ENCODE results near the gene INAVA.

DNA sequence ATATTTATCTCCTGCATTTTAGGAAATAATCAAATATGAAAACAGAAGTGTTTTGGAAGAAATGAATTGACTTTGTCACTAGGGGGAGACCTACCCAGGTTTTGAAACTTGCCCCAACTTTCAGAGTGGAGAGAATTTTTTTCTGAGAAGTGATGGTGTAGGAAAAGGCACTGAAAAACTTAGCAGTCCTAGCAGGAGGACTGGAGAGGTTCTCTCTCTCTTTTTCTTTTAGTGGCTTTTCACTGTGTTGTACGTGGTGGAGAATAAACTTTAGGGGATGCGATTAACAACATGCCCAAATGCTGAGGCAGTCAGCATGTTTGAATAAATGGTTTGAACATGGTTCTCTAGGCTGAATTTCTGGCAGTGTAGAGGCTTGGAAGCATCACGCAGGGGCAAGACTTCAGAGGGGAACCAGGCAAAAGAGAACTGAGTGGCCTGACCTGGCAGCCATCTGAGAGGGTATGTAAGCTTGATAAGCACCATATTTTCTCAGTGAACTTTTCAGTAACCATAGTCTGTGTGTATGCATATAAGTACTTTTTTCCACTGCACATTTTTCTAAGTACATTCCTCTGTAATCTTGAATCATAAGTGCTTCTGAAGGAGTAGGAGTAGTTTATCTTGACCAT lies 68.2 kb upstream of the NEK7 start:
- PRO-cap, 2 experiments = no peak in any of the 2 experiments

- PRO-cap, 2 experiments = peak in 1 of 2 experiments; most common plus-strand start chr1:198156362 (in 1)
These were observed 806 bp upstream of the NEK7 start for GRCh38 chr1:198155945-198156438.

- PRO-cap, 2 experiments = no peak in any of the 2 experiments
These were observed 5.0 kb downstream of the NEK7 start for GRCh38 chr1:198161529-198162431.

DNA sequence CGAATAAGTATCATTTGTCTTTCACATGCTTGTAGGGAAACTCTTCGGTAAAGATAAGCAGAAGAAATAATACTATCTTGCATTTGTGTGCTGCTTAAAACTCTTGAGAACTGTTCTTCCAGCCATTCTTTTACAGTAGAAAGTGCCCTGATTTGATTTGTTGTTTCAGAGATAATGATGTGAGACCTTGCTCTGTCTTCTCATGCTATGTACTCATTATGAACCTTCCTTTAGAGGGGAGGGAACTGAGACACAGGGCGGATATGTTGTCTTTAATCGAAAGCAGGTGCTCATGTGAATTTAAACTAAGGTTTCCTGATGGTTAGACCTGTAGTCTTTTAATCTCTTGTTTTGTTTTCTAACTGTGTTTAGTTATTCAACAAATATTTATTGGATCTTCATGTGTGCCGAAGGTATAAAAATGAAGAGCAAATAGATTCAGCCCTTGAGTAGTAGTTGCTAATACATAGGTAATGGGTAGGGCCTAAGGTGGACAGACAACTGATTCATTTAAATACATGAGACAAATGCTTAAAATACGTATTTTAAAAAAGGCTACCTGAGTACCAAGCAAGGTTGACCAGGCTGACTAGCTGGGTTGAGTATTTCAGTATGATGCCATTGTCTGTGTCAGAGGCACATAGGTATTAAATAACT lies 19.1 kb downstream of the NEK7 start:
- PRO-cap, 2 experiments = no peak in any of the 2 experiments

DNA sequence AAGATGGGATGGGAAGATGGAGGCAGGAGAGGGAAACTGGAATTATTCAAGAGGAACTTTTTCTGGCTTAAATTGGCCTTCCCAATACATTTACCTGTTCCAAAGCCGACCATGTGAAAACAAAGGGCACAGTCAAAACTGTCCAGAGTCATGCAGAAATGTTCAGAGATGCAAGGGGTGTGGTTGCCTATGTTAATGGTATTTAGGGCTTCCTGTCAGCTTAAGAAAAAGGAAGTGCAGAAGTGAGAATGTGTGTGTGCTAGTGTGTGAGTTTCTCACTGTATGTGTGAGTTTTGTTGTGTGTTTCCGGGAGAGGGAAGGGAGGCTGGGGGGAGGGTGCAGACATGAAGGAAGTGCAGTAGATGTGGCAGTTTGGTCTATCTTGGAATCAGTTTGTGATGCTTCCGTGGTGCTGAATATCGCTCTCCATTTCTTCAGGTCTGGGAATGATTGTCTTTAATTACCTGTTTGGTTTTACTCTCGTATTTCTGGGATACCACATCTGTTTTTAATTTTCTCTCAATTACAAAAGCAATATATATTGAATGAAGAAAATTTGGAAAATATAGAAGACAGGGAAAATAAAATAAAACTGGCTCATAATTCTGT lies 16.5 kb upstream of the ATP6V1G3 start:
- PRO-cap, 2 experiments = peak in 1 of 2 experiments; most common plus-strand start position 391 of the sequence (in 1)

GRCh38 chr1:198633435-198633951 lies 5.3 kb upstream of the PTPRC start:
- PRO-cap, 2 experiments = no peak in any of the 2 experiments

GRCh38 chr1:198648219-198648482 lies 9.3 kb downstream of the PTPRC start:
- PRO-cap, 2 experiments = no peak in any of the 2 experiments

DNA sequence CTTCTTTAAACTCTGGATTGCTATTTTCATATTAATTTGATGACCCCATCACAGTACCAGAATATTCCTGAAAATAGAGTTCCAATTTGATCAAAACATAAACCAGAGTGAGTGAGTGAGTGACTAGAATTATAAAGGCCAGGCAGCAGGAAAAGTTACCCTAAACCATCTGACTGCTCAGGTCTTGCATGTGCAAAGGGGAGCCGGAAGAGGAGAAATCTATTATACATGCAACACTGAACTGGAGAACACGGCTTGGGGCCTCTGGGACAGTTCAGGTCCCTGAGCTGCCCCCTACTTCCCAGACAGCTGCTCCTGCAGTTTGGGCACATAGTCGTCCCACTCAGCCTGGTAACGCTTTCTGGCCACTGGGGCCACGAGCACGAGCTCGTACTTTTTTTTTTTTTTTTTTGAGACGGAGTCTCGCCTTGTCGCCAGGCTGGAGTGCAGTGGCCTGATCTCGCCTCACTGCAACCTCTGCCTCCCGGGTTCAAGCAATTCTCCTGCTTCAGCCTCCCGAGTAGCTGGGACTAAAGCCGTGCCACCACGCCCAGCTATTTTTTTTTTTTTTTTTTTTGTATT lies 40.1 kb downstream of the PTPRC start:
- PRO-cap, 2 experiments = no peak in any of the 2 experiments

DNA sequence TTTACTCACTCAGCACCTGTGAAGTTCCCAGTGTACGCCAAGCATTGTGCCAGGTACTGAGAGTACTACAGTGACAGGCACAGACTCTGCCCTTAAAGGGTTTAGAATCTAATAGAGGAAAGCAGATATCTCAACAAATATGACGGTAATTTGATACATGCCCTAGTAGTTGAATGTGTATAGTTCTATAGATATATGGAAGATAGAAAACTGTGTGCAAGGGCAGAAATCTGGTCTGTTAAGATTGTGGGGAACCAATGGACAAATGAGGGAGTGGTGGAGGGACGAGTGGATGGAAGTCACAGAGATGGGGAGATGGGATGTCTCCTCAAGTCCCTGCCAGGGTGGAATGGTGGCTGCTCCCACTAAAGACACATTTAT lies 90.8 kb downstream of the PTPRC start:
- PRO-cap, 2 experiments = no peak in any of the 2 experiments

- PRO-cap, 2 experiments = no peak in any of the 2 experiments
These were observed 7.3 kb downstream of the NR5A2 start for GRCh38 chr1:200034793-200035208.

- PRO-cap, 2 experiments = peak in 2 of 2 experiments; most common plus-strand start chr1:200040761 (in 2); most common minus-strand start chr1:200040233 (in 1)
These were observed 12.8 kb downstream of the NR5A2 start for GRCh38 chr1:200040007-200040960.

DNA sequence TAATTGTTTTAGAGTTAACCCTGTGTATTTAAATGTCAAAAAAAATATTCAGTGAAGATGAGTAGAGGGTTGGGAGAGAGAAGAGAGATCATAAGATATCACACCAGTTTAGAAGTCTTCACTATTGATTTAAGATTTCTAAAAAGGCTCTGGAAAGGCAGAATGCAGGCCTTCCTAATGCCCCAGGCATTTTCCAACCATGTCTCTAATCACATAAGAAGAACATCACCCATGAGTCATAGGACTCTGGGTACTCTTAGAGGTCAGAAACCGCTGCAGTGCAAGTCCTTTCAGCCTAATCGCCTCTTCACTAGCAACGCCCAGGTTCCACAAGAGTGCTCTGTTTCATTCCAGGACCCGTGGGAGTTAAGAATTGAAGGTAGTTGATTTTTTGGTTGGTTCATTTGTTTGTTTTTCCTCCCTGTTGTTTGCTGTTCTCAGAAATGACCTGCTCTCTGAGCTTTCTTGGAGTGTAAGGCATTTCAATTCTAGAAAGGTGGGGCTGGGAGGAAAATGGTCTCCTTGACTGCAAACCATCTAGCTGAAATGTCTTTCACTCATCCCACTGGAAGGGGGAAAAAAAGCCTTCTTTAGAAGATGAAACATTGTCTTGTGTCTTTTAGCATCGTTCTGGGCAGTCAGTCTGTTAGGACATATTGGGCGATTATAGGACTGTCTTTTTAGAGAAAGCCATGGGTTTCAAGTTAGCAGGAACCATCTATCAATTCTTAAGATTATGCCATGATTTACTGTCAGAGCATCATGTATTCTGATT lies 123.3 kb downstream of the NR5A2 start:
- PRO-cap, 2 experiments = no peak in any of the 2 experiments

GRCh38 chr1:200275405-200275965 lies 134.4 kb downstream of the ZNF281 start:
- PRO-cap, 2 experiments = no peak in any of the 2 experiments

DNA sequence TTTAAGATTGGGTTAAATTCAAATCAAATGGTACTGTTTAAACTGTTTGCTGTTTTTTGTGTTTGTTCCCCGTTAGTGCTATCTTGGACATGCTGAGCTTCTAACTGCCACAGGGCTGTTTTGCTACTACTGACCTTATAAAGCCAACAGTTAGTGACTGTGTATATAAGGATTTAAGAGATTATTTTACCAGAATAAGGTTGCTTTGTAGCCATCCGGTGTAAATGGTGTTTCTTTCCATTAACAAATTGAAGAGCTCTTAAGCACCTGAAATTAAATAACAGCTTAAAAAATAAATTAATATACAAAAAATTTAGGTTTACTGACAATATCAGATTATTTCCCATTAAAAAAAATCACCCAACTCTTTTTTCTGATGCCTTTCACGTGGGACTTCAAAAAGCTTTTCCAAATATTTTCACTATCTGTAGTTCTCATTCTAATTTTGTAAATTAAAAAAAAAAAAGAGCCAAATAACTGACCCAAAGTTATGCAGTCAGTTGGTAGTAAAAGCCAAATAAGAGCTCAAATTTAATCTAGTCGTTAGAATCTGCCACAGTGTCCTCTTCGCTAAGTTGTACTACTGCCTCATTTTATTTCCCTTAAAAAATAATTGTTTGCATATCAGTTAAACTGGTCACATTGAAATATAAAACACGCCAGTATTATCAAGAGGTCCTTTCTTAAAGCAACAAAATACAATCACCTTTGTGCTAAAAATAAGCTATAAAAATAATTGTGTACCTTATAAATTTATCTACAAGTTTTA lies 36.7 kb downstream of the ZNF281 start:
- PRO-cap, 2 experiments = no peak in any of the 2 experiments

DNA sequence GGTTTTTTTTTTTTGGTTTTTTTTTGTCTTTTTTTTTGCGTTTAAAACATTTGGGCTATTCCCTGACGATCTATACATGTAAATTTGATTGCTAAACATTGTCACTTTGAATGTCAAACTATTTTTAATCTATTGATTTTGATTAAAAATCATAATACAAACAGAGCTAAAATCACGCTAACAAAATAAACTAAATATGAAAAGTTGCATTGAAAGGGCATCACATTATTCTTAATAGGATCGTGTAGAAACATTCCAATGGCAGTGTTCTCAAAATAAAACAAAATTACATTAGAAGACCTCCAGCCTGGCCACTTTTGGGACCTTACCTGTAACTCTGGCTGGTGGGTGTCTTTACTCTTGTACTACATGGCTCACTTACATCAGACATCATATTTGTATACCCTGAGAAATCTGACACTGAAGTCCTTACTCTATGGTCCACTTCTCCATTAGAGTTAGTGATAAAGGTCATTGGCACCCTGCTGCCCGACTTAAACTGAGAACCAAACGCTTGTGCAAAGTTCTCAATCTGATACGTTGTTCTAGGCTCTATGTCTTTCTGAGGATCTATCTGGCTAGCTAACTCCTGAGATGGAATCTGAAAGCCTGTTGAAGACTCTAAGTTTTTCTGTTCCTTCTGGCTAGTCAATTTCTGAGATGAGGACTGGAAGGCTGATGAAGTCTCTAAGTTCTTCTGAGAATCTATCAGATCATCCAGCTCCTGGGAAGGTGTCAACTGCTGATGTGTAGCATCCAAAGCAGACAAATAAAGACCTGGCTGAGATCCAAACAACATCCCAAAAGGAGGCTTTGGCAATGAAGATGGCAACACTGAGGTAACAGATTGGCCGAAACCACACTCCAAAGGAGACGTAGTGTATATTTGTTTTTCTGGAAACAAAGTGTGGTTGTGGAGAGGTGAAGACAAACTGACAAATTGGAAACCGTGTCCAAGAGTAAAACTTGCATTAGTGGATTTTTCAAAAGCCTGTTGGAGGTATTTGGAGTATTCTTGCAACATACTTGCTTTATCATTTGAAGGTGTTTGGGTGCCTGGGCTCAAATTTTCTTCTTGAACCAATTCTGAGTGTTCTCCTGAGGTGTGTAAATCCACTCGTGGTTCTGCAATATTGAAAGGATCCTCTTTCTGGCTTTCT lies 2.8 kb downstream of the ZNF281 start:
- PRO-cap, 2 experiments = peak in 1 of 2 experiments; most common minus-strand start position 501 of the sequence (in 1)

- PRO-cap, 2 experiments = no peak in any of the 2 experiments
These were observed 73.7 kb upstream of the ZNF281 start for GRCh38 chr1:200483426-200484011.

DNA sequence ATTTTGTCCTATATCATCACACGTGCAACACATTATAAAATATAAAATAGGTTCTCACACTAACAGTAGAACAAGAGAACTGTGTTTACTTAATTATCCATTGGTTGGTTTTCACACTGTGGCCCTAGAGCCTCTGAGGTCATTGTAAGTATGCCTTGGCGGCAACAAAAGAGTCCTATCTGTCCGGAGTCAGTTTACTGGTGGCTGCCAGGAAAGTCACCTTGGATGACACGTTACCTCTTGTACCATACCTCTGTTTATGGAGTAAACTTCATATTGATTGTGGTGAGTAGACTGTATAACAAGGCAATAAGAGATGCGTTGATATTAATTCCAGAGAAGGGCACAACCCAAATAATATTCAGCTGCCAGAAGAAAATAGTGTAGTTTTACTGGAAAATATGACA lies 20.3 kb upstream of the KIF14 start:
- PRO-cap, 2 experiments = no peak in any of the 2 experiments

GRCh38 chr1:200866289-200867200 lies 6.2 kb upstream of the GPR25 start:
- PRO-cap, 2 experiments = no peak in any of the 2 experiments

GRCh38 chr1:200873571-200874289 lies 949 bp downstream of the GPR25 start:
- PRO-cap, 2 experiments = no peak in any of the 2 experiments

DNA sequence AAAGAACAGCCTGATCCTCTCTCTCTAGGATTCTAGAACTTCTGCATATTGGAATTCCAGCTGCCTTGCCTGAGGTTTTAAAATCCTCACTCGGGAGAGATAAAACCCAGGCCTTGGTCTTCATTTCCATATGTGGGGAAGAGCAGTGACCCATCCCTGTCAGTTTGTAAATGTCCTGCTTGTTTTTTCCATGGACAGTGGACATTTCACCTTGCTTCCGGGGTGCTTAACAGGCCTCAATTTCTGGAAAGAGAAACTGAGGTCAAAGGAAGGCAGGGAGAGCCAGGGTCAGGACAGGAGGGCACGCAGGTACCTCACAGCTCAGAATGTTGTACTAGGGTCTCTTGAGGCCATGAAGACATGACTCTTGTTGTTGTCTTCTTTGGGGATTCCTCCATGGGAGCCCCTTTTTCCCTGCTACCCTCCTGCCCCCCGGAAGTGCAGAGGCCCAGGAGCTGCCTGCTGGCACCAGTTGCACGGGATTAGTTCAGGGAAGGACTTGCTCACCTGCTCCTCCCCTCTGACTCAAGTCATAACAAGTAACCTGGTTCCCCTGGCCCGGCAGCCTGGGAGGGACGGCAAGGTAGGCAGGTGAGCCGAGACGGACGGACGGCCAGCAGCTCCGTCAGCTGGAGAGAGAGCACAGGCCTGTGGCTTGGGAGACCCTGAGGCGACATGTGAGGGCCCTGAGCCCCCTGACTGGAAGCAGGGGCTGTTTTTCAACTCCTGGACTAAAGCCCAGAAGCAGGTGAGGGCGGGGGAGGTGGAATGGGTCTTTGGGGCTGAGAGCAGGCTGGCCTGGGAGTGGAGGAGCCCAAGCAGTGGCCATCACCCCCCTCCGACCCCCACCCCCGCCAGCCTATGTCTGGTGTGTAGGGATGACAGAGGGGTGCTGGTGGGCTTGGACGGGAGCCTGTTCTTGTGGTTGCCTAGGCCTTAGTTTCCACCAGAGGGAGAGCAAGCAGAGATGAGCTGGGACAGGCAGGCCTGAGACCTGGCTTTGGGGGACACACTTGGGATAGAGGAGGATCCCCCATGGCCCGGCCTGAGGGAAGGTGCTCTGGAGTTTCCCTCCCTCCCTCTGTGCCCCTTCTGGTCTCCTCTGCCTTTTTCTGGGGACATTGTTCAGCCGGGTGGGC lies at the start of gene INAVA:
TSS of gene INAVA (plus strand) at position 561 of the 1,139 bp plus-strand sequence.
- PRO-cap, 2 experiments = peak in 2 of 2 experiments; most common plus-strand start position 564 of the sequence (in 2)

All from Metastatic Liver Carcinoma in the Lung (tissue), 2 donors.